Right common carotid artery plus branches (tissue), 1 donor: ENCODE measurements around the genes STX18, STK32B and TADA2B.

- PRO-cap = no peak
Observed at GRCh38 chr4:4499413-4499989, 42.3 kb downstream of the STX18 start.

- PRO-cap = no peak
Observed at GRCh38 chr4:4540927-4541655, 757 bp downstream of the STX18 start.

DNA sequence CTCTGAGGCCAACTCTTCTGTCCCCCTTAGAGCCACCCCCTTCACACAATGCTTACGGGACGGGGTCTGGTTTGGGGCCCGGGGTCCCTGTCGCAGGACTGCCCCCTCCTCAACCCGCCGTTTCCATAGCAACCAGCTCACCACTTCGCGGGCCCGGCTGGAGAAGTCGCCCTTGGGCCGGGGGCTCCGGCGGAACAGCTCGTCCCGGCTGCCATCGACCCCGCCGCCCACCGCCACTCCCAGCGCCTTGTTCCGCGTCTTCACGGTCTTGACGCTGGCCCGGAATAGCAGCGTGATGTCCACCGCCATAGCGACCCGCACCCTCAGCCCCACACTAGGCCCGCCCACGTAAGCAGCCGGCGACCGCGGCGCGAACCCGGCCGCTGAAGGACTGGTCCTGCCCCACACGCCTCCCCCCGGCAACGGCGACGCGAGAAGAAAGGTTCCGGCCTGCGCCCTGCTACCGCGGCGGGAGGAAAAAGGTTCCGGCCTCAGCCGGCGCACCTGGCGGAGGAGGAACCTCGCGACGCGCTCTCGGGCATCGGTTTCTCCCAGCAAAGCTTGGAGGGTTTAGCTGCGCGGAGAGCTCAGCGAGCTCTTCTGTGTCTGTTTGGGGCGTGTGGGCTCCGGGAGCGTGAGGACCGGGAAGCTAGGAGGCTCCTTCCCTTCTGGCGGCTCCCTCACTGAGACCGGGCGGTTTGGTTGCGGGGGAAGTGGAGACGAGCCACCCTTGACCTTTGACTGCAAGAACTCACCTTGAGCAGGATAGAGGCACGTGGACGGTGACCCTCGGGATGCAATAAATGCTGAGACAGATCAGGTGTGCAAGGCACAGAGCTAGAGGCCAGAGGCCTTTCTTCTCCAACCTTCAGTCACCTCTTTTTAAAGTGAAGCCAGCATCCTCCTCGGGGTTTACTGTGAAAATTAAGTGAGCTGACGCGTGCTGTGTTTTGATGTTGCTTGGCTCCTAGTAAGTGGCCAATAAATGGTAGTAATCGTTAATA lies at the start of gene STX18:
Gene STX18 (minus strand): TSS at position 393 of the 1,004 bp plus-strand sequence.
- PRO-cap = bidirectional peak, plus-strand start at position 494 of the sequence, minus-strand start at position 393 of the sequence

GRCh38 chr4:5051080-5051957 lies at the start of gene STK32B:
STK32B (plus strand) TSS chr4:5051480.
- PRO-cap = bidirectional peak, plus-strand start at chr4:5051526, minus-strand start at chr4:5051337

DNA sequence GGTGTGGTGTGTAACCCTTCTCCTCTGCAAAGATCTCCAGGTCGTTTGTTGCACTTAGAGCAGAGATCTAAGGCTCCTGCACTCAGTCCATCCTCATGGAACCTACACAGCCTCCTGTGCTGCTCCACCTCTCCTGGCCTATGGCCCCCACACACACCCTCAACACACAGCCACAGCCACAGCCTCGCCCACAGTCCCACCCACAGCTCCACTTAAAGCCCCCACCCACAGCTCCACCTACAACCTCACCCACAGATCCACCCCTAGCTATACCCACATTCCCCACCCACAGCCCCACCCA lies 322.8 kb downstream of the EVC2 start:
- PRO-cap = no peak

GRCh38 chr4:5418741-5419242 lies 289.6 kb downstream of the EVC2 start:
- PRO-cap = no peak

DNA sequence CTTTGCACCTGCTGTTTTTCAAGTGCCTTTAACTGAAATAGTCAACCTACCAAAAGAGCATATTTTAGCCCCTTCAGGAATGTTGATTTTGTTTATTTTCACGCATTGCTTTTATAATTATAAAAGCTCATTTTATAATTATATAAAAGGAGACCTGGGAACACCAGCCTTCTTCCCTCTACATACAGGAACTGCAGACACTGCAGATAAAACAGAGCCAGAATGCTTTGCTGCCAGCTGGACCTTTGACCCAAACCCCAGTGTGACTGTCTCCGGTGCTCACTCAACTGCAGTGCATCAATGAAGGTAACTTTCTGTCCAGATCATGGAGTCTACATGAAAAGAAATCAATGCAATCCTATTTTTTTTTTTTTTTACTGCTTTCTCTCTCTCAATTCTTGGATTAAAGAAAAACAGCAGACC lies 182.3 kb downstream of the EVC2 start:
- PRO-cap = no peak

DNA sequence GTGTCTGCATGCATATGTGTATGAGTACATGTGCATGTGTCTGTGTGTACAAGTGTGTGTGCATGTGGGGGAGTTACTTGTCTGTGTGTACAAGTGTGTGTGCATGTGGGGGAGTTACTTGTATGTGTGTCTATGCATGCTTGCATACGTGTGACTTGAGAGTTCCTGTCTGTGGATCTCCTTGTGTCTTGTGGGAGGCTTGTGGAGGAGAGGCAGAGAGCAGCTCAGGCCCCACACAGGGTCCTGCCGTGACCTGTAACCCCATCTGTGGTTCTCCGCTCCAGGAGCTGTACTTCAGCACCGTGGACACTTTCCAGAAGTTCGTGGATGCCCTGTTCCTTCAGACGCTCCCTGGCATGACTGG lies 72.2 kb downstream of the EVC start:
- PRO-cap = no peak

DNA sequence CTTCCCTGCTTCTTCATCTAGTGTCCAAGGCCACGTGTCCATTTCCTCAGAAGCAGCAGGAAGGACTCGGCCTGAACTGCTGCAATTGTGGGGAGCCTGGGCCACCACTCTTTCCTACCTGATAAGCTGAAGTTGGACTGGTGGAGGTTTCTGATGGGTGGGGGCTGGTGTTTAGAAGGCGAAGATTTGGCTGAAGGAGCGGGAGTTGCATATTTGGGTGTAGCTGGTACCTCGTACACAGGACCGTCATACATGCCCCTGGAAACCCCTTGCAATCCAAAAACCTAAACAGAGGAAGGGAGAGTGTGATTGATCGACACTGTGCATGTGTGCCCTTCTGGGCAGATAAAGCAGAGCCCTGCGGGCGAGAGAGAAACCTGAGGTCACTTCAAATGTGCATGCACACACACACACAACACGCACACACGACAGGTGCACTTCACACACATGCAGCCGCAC lies 67.5 kb downstream of the CRMP1 start:
- PRO-cap = no peak

GRCh38 chr4:6618782-6619278 lies 21.7 kb upstream of the MRFAP1 start:
- PRO-cap = no peak

GRCh38 chr4:6783114-6784210 lies 935 bp downstream of the KIAA0232 start:
- PRO-cap = unidirectional peak, minus-strand start at chr4:6783405; bidirectional peak, plus-strand start at chr4:6783749, minus-strand start at chr4:6783576

GRCh38 chr4:6795739-6796535 lies 13.4 kb downstream of the KIAA0232 start:
- PRO-cap = no peak

DNA sequence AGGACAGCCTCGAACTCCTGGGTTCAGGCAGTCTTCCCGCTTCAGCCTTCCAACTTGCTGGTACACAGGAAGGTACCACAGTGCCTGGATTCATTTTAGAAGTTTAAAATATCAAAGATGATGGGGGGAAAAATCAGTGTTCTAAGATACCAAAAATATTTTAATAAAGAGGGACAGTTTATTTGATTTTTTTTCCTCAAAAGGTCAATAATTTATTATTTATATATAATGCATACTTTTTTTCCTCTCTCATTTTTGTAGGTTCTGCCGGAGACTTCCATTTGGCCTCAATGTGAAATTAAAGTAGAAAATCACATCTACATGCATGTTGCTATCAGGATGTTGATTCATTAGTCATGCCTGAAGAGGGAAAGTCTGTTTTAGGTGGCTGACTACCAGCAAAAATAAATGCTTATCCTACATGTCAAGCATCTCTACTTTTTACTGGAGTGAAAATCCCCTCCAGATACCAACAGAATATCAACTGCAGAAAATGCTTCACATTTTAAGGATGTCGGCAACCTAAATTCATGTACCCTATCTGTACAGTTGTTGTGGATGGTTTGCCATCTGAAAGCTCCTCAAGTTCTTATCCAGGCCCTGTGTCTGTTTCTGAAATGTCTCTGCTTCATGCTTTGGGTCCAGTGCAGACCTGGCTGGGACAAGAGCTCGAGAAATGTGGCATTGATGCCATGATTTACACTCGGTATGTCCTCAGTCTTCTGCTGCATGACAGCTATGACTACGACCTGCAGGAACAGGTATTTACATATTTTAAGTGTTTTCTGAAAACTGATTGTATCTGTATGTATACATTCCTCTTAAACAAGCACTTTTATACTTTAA lies 41.6 kb downstream of the KIAA0232 start:
- PRO-cap = no peak

- PRO-cap = no peak
Observed at GRCh38 chr4:6893509-6894121, 16.0 kb upstream of the TBC1D14 start.

DNA sequence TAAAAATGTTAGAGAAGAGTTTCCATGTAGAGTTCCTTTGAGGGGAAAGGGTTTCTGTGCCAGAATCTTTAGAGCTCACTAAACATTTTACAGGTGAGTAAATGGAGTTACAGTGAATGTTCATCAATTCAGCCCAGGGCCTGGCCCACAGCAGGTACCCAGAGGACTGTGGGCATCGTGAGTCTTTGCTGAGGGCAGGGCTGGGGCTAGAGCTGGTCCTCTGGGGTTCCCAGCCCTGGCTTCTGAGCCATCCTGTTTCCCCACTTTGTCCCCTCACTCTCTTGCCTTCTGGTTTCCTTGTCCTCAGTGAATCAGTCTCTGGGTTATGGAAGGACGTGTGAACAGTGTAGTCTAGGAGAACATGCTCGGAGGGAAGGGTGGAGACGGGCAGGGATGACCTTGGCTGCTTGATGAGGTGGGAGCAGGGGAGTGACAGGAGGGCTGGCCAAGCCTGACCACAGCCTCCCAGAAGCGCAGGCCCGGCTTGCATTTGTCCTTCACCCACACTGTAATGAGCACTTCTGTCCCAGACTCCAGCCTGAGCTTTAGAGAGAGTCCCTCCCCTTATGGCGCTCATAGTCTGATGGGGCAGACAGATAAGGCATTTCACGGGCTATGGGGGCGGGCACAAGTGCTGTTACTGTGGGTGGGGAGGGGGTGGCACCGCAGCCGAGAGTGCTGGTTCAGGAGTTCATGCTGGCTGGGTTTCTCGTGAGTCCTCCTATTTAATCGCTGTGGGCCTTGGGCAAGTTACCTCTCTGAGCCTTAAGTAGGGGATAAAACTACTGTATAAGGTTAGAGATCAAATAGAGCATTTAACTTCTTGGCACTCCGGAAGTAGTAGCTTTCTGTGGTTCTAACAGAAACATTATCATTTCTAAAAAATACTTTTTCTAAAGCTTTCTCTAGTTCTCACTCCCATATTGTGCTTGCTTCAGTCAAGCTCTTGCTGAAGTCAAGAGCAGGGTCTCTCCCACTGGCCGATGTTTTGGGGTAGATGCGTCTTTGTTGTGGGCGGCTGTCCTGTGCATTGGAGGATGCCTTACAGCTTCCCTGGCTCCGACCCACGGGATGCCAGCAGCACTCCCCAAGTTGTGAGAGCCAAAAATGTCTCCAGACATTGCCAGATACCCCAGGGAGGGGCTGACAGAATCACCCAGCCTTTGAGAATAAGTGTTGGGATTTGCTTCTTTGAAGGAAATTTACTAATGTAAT lies 17.4 kb downstream of the TBC1D14 start:
- PRO-cap = bidirectional peak, plus-strand start at position 689 of the sequence, minus-strand start at position 513 of the sequence

GRCh38 chr4:6928985-6929567 lies 19.4 kb downstream of the TBC1D14 start:
- PRO-cap = no peak

GRCh38 chr4:6986063-6986654 lies 56.6 kb downstream of the CCDC96 start:
- PRO-cap = bidirectional peak, plus-strand start at chr4:6986604, minus-strand start at chr4:6986553

GRCh38 chr4:6987401-6987964 lies 55.3 kb downstream of the CCDC96 start:
- PRO-cap = no peak

- PRO-cap = bidirectional peak, plus-strand start at chr4:7043324, minus-strand start at chr4:7043064; unidirectional peak, plus-strand start at chr4:7043480; unidirectional peak, minus-strand start at chr4:7043847
Observed at GRCh38 chr4:7043149-7043886, at the start of gene TADA2B. TADA2B (plus strand) TSS chr4:7043372.

DNA sequence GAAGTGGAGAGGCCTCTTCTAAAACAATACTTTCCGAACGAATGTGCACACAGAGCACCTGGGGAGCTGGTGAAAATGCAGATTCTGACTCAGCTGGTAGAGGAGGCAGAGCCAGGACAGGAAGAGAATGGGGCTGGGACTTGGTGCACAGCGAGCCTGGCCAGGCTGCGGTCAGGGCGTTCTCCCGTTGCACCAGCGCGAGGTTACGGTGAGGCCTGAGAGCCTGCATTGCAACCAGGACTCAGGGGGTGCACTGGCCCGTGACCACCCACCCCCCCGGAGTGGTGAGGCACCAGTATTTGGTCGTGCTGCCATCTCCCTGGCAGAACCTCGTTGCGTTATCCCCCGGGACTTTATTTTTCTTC lies 2.7 kb downstream of the TADA2B start:
- PRO-cap = no peak